Measurements from ENCODE around the gene CDK19.

GRCh38 chr6:110814853-110815795 is at the start of gene CDK19:
CDK19 (minus strand) TSS chr6:110815469.
- RRBS: under 1% methylated on average over 8 of the region's 96 CpGs

- RRBS: no CpG with 5 or more reads among the region's 12 CpGs
Observed at GRCh38 chr6:110901664-110902181, 27.1 kb downstream of the AMD1 start.

- RRBS: no CpG with 5 or more reads among the region's 4 CpGs
Observed at GRCh38 chr6:111121929-111122459, 34.7 kb downstream of the SLC16A10 start.

GRCh38 chr6:111126850-111127232 is 39.5 kb downstream of the SLC16A10 start:
- RRBS: no CpG with 5 or more reads among the region's 3 CpGs

GRCh38 chr6:111289129-111289509 is 30.0 kb downstream of the MFSD4B start:
- RRBS: no CpG with 5 or more reads among the region's 4 CpGs

DNA sequence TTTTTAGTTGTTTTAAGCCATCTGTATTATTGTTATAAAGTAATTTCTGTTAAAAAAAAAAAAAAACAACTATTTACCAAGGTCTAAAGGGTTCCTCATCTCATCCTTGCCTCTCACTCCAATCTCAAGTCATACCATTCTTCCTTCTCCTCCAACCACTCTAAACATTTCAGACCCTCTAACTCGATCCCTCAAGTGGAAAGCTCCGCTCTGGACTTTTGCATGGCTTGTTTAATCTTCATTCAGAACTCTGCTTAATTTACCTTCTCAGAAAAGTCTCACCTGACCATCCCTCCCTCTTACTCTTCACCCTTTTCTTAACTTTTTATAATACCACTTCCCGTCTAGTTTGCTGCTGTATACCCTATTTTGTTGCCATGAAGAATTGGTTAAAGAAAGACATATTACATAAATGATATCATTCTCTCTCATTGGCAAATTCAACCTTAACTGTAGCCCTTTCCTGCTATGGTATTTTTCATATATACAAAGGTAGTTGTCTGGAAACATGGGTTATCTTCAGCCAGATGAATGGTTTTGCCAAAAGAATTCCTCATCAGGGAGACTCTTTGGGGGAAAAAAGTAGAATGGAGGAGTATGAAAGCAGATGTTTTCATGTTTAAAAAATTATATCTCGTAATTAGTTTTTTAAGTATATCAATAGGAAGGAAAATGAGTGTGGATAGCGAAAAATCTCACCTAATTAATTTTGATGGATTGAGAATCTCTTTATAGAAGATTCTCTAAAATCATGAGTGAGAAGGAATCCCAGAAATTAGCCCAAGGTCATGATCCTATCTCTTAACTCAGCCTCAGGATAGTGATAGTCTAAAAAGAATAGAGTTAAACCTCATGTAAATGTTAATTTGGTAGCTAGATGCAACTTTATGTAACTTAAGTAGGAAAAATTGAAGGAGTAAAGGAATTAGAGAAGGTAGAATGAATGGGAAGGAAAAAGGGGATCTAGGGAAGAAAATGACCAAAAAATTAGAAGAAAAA is 70.0 kb downstream of the REV3L start:
- RRBS: no CpG with 5 or more reads among the region's 5 CpGs

DNA sequence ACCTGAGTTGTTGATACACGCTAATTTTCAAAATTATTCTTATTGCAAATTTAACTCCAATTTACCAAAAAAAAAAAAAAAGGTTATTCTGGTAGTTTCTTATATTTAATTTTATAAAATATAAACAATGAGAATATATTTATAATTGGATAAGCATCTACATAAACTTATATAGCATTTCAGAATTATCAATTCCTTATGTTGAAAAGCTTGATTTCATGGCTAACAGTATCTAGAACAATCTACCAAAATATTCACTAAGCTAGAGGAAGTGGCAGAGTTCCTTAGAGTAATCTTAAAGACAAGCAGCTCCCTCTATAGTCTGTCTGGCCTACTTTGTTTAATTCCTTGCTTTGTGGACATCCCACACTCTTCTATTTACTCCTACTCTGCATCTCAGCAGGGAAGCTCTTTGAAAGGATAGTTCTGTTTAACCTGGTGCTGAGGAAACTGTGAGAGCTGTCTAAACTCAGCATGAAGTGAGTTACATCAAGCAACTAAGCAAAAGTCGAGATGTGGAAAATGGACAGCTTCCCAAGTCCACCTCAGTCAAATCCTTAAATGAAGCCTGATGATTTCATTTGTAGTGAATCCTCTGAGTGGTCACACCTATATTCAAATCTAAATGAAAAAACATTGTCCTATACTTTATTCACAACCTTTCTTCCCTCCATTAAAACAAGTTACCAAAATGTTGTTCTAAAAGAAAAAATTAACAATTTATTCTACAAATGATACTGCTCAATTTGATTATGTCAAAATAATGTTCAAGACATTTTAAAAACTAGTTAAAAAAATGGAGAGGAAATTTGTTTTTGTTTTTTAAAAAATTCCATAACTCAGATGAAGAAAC is 4.2 kb downstream of the REV3L start:
- RRBS: no CpG with 5 or more reads among the region's 2 CpGs

GRCh38 chr6:111572946-111573963 is 32.4 kb downstream of the TRAF3IP2 start:
- RRBS: no CpG with 5 or more reads among the region's 10 CpGs

DNA sequence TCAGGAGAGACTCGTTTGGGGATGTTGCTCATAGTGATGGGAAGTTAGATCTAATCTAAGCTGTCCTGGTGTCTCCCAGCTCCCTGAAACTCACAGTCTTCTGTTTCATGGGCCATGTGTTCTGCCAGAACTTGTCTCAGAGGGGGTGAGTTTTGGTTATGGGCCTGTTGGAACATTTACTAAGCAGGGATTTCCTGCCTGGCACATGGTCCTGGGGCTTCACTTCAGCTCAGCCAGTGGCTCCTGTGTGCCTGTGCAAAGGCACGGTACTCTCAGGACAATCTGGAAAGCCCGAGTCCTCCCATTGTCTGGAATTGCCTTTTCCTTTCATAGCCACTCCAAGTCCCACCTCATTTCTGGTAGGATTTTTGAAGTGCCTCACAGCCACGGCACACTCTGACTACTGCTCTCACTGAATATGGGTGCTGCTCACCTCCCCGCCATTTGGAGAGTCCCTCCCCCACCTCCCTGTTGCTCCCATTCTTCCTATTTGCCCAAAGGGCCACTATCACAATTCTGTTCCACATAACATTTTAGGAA is 17.7 kb upstream of the TRAF3IP2 start:
- RRBS: no CpG with 5 or more reads among the region's 5 CpGs

- RRBS: no CpG with 5 or more reads among the region's 9 CpGs
Observed at GRCh38 chr6:111668458-111669030, 62.9 kb upstream of the TRAF3IP2 start.

GRCh38 chr6:111690122-111690601 is 84.5 kb upstream of the TRAF3IP2 start:
- RRBS: no CpG with 5 or more reads among the region's 2 CpGs

DNA sequence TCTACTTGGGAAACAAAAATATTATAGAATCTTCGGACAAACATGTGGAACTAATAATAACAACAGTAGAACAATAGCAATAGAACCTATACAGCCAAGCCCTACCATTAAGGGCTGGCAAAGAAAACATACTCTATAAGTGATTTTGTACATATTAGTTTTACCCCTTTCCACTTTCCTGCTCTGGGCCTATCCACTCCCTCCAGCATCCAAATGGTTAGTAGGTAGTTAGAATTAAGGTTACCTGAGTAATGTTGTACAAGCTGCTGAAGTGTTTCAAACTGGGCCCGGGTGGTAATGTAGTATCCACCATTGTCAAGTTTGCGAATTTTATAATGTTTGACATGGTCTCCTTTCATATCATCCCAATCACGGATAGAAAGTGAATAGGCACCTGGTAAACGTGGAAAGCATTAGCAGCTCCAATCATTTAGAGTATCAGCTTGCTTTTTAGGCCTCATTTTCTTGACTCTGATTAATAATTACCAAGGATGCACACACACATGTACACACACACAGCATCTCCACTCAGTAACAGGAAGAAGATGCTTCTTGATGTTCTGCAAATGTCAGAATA is 97.1 kb upstream of the TRAF3IP2 start:
- RRBS: no CpG with 5 or more reads among the region's 5 CpGs

- RRBS: no CpG with 5 or more reads among the region's 3 CpGs
Observed at GRCh38 chr6:111750476-111751102, 122.7 kb downstream of the FYN start.

- RRBS: no CpG with 5 or more reads among the region's 10 CpGs
Observed at GRCh38 chr6:111761665-111762297, 111.5 kb downstream of the FYN start.

GRCh38 chr6:111777093-111777622 is 96.1 kb downstream of the FYN start:
- RRBS: no CpG with 5 or more reads among the region's 10 CpGs

- RRBS: no CpG with 5 or more reads among the region's 3 CpGs
Observed at GRCh38 chr6:111823695-111824449, 49.4 kb downstream of the FYN start.

GRCh38 chr6:111844200-111844777 is 29.0 kb downstream of the FYN start:
- RRBS: no CpG with 5 or more reads among the region's 5 CpGs

- RRBS: no CpG with 5 or more reads among the region's 4 CpGs
Observed at GRCh38 chr6:111960026-111960379, 86.8 kb upstream of the FYN start.

GRCh38 chr6:112214437-112215086 is 39.8 kb downstream of the LAMA4 start:
- RRBS: no CpG with 5 or more reads among the region's 4 CpGs

DNA sequence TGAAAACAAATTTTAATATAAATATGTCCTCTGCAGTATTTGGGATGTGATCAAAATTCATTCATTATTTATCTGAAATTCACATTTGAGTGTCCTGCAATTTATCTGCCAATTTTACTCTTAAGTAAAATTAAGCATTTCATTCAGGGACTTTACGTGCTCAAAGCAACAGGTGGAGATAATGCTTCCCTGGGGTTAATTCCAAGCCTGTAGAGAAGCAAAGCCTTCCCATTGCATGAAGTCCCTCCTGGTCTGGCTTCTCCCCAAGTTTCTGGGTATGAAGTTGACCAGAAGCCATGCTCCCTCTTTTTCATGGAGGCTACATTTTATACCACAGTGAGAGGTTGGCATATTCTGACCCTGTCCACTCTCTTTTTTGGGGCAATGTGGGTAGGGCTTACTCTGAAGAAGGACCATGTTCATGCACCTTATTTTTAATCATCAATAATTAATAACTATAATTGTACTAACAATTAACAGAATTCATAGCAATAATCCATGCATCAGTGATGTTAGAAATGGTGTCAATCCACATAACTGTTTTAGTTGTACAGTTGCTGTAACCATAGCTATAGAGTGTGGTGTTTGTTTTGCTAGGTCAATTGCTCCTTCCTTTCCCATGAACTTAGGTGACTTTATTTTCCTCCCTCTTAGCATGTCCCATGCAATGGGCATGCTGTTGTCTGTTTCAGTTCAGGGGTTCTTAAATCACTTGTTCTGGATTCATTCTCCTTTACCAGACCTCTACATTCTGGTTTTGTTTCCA is 1.7 kb downstream of the LAMA4 start:
- RRBS: no CpG with 5 or more reads among the region's 1 CpG